ENCODE measurements around the gene HEATR1.

GRCh38 chr1:235942018-235942543 is 75.4 kb upstream of the LYST start:
- PRO-cap, 3 experiments, result no peak in any of the 3 experiments
- RAMPAGE, long total RNA, result no peak

DNA sequence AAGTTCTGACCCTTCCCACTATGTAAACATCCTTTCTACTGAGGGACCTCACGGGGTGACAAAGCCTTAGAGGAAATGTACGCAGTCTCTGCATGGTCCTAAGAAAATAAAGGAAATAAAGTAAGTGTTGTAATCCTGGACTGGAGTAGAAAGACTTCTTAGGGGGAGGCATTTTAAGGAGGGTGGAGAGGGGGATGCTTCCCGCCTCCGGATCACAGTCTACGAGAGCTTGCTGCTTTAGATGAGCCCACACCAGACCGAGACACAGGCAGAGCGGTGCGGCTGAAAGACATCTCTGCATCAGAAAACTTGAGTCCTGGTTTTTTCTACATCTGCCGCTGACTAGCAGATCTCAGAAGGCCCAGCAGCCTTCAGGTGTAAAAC is 22.3 kb upstream of the GPR137B start:
- PRO-cap, 3 experiments, result no peak in any of the 3 experiments
- RAMPAGE, long total RNA, result no peak

DNA sequence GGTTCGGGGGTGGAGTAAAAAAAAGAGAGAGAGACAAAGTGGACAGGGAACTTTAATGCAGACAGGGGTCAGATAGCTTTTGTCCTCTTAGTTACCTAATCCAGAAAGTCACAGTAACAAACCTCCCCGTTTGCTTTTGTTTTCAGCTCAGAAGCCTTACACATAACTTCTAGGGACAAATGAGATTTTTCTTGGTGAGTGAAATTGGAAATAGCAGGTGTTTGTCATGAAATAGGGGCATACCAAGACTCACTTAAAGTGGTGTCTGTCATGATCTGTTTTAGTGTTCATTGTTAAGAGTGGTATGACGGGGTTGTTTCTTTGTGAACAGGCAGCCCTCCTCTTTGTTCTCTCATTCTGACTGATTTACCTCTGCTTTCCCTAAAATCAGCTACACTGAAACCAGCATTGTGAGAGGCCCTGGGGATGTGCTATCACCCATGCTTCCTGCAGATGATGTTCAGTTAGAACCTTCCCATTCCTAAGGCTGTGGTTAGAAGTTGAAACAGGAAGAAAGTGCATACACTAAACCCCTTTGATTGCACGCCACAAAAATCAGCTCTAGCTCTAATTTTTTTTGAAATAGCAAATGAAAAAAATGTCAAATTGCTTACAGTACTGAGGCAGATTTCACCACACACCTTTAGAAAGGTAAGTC is 2.6 kb upstream of the ERO1B start:
- PRO-cap, 3 experiments, result no peak in any of the 3 experiments
- RAMPAGE, long total RNA, result no peak

GRCh38 chr1:236394764-236395770 is 981 bp downstream of the EDARADD start:
- PRO-cap, 3 experiments, result no peak in any of the 3 experiments
- RAMPAGE, long total RNA, result start-site peak on the plus strand at chr1:236395441-236395455, 21 and 26 reads in 2 replicates

DNA sequence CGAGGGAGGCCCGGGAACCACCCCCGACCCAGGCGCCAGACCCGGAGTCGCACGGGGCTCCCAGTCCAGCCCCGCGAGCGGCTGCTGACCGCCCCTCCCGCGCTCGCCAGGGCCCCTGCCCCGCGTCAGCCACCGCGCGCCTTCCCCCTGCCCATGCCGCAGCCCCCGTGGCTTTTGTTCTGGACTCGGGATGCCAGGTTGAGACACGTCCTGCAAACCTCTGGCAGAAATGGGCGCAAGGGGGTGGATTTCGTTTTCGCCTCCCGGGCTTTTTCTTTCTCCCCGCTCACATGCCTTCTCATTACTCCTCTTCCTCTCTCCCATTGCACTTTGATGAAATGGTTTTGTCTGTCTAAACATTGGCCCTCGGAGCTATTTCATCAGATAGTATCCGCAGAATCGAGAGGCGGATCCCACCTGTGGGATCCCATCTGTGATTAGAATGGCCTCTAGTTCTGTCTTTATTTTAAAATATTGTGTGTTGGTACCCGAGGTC is 1.7 kb downstream of the EDARADD start:
- PRO-cap, 3 experiments, result no peak in any of the 3 experiments
- RAMPAGE, long total RNA, result no peak

GRCh38 chr1:236494535-236495253 is 29.1 kb upstream of the LGALS8 start:
- PRO-cap, 3 experiments, result no peak in any of the 3 experiments
- RAMPAGE, long total RNA, result no peak

DNA sequence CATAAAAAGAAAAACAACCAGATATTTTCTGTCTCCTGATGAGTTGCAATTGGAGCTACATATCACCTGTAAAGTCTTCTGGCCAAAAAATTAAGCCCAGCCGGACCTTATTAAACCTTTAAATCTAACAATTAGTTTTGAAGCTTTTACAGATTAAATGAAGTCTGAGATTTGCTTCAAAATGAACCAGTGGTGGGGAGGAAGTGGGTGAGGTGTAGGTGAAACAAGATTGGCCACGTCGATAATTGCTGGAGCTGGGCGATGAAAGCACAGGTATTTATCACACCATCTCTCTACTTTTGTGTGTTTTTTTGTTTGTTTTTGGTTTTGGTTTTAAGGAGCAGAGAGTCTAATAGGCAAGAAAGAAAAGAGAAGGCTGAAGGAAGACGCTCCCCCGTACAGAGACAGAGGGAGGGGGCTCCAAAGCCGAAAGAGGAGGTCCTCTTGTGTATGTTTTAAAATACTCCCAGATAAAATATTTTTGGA is 6.9 kb upstream of the LGALS8 start:
- PRO-cap, 3 experiments, result no peak in any of the 3 experiments
- RAMPAGE, long total RNA, result no peak

GRCh38 chr1:236543232-236544170 is 19.7 kb downstream of the LGALS8 start:
- PRO-cap, 3 experiments, result no peak in any of the 3 experiments
- RAMPAGE, long total RNA, result no peak

- PRO-cap, 3 experiments, result no peak in any of the 3 experiments
- RAMPAGE, long total RNA, result no peak
These were observed 27.6 kb downstream of the LGALS8 start for GRCh38 chr1:236551184-236551917.

- PRO-cap, 3 experiments, result peak in 3 of 3 experiments; most common plus-strand start chr1:236604631 (in 2); most common minus-strand start chr1:236604516 (in 3)
- RAMPAGE, long total RNA, result no peak
These were observed at the start of gene HEATR1 for GRCh38 chr1:236604352-236605400. Gene HEATR1, minus strand, starts transcription at chr1:236604516.

GRCh38 chr1:236897371-236898105 is 102.4 kb downstream of the MTR start:
- PRO-cap, 3 experiments, result no peak in any of the 3 experiments
- RAMPAGE, long total RNA, result no peak

DNA sequence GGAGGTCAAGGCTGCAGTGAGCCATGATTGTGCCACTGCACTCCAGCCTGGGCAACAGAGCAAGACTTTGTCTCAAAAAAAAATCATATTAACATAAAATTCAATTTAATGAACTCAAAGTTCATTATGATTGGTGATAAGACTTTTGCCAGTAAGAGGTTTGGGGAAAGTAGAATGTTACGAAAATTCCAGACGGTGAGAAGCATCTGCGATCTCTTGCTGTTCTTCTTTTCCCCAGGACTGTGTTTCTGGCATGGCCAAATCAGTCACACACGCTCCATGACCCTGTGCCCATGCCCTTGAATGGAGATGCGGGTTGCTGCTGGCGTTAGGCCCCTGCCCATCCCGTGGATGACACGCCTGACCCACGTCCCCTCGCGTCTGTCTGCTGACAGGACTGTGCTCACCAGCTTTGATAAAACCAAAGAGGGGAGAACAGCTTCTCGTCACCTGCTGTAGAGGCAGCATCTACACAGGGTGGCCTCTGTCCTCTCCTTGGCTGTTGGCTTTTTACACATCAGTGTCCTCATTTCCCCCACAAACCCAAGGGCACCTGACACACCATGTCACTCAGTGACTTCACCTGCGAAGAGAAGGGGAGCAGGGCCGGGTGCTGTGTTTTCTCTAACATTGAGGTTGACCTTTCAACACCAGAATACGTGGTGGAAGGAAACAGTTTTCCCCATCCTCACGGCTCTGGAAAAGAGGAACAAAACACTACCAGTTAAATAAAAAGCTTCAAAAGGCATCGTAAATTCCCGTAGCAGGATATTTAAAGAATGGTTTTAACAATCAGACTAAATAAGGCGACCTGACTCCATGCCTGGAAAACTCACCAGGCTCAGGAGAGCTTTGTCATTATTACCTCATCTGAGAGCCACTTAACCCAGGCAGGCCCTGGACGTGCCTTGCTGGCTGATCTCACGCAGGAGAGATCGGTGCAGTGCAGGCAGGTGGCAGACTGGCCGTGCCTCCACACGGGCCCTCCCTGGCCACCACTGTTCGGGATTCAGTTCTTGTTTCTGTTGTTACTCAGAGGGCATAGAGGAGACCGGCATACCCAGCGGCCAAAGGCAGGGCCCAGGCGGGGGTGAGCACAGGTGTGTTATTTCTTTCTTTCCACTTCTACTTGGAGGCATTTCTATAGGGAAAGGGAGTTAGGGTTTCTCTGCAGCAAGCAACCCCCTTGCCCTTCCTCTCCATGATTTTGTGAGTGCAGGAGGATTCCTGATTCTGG is 6.7 kb downstream of the MT1HL1 start:
- PRO-cap, 3 experiments, result no peak in any of the 3 experiments
- RAMPAGE, long total RNA, result no peak

DNA sequence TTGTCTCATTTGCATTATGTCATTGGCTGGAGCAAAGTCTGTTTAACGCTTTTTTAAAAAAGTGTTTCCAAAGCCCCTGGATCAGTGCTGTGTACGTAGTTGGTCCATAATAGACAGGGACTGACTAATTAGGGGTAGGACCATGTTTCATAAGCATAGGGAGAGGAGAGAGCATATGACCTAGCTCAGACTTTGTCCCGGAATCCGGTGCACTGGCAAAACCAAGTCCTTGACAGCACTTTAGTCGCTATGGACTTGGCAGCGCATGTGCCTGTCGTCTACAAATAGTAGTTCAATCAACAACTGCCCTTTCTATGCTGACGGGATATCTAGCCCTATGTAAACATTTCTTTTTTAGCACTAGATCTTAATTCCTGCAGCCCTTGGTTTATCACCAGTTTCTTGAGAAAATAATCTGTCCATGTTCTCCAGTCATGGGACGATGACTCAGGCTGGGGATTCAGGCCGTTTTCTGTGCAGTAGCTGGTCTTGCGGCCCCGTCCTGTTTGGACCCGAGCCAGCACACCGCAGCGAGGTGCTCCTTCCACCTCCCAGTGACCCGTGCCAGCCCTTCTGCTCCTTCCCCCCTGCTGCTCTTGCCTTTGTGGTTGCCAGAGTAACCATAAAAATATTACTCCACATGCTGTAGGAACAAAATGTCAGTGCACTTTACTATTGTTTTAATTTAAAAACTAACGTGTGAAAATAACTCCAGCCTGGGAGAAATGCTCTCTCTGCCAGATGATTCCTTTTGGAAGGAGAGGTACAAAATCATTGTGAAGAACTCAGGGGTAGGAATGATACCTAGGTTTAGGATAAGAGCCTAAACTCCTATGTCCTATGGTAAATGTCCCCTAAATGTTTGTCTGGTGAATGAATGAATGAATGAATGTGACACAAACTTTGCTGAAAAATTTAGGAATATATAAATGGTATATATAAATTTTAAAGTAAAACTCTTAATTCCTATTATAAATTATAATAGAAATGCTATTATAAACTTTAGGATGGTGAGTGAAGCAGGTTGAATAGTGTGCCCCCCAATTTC is 8.7 kb upstream of the MT1HL1 start:
- PRO-cap, 3 experiments, result no peak in any of the 3 experiments
- RAMPAGE, long total RNA, result no peak

GRCh38 chr1:237713813-237714206 is 176.9 kb downstream of the ZP4 start:
- PRO-cap, 3 experiments, result no peak in any of the 3 experiments
- RAMPAGE, long total RNA, result no peak

- PRO-cap, 3 experiments, result no peak in any of the 3 experiments
- RAMPAGE, long total RNA, result no peak
These were observed 160.8 kb downstream of the ZP4 start for GRCh38 chr1:237729868-237730427.

DNA sequence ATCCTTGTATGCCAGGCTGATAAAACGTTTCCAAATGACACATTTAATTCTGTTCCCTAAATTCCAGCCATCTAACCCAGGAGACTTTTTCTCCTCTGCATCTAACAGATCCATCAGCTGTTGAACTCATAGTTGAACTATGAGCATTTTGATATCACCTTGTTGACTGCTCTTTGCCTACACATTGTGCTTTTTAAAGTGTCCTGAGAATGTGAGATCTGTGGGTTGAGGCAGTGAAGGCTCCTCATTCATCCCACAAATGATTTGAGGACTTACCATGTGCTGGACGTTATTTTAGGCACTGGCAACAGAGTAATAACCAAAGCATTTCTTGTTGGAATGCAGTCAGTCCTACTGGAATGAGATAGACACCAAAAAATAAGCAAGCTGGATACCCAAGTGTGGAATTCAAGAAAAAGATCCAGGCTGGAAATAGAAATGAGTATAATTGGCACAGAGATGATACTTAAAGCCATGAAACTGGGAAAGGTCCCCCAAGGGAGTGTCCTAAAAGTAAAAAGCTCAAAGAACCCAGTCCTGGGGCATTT is 73.5 kb downstream of the ZP4 start:
- PRO-cap, 3 experiments, result no peak in any of the 3 experiments
- RAMPAGE, long total RNA, result no peak

GRCh38 chr1:239387753-239388262 is 1.4 kb downstream of the CHRM3 start:
- PRO-cap, 3 experiments, result no peak in any of the 3 experiments
- RAMPAGE, long total RNA, result no peak

DNA sequence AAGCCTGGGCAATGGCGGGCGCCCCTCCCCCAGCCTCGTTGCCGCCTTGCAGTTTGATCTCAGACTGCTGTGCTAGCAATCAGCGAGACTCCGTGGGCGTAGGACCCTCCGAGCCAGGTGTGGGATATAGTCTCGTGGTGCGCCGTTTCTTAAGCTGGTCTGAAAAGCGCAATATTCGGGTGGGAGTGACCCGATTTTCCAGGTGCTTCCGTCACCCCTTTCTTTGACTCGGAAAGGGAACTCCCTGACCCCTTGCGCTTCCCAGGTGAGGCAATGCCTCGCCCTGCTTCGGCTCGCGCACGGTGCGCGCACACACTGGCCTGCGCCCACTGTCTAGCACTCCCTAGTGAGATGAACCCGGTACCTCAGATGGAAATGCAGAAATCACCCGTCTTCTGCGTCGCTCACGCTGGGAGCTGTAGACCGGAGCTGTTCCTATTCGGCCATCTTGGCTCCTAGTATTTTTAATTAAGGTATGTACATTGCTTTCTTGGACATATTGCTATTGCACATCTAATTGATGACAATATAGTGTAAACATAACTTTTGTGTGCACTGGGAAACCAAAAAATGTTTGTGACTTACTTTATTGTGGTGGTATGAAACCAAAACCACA is 242.8 kb downstream of the CHRM3 start:
- PRO-cap, 3 experiments, result no peak in any of the 3 experiments
- RAMPAGE, long total RNA, result no peak

- PRO-cap, 3 experiments, result no peak in any of the 3 experiments
- RAMPAGE, long total RNA, result no peak
These were observed 344.0 kb downstream of the CHRM3 start for GRCh38 chr1:239730240-239730816.

- PRO-cap, 3 experiments, result no peak in any of the 3 experiments
- RAMPAGE, long total RNA, result no peak
These were observed 9.0 kb downstream of the GREM2 start for GRCh38 chr1:240603012-240603252.